Mesenteric fat pad (tissue), 1 donor: ENCODE measurements around a stretch of chr7.

- PRO-cap, result no peak
These were observed 2.9 kb upstream of the UNCX start for GRCh38 chr7:1229458-1230470.

DNA sequence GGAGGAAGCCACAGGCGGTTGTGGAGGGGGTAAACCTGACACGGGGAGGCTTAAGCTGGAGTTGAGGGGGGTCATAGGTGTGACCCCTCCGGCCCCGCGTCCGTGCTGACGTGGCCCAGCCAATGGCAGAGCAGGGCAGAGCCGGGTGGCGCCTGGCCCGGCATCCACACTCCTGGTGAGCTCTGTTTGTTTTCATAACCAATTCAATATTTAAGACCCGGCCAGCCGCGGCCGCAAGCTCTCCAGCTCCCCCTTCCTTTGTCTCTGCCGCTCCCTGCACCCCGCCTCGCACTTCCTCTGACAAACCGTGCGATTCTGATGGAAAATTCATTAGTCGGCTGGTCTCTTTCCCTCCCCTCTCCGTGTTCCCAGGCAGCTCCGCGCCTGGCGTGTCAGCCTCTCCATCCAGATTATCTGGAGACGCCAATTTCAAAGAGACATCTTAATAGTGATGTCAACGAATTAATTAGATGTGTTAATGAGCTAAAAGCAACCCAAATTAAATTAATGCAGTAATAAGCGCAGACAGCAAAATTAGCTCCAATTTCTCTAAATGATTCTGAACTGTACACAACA, 55.4 kb downstream of the MICALL2 start:
- PRO-cap, result no peak

DNA sequence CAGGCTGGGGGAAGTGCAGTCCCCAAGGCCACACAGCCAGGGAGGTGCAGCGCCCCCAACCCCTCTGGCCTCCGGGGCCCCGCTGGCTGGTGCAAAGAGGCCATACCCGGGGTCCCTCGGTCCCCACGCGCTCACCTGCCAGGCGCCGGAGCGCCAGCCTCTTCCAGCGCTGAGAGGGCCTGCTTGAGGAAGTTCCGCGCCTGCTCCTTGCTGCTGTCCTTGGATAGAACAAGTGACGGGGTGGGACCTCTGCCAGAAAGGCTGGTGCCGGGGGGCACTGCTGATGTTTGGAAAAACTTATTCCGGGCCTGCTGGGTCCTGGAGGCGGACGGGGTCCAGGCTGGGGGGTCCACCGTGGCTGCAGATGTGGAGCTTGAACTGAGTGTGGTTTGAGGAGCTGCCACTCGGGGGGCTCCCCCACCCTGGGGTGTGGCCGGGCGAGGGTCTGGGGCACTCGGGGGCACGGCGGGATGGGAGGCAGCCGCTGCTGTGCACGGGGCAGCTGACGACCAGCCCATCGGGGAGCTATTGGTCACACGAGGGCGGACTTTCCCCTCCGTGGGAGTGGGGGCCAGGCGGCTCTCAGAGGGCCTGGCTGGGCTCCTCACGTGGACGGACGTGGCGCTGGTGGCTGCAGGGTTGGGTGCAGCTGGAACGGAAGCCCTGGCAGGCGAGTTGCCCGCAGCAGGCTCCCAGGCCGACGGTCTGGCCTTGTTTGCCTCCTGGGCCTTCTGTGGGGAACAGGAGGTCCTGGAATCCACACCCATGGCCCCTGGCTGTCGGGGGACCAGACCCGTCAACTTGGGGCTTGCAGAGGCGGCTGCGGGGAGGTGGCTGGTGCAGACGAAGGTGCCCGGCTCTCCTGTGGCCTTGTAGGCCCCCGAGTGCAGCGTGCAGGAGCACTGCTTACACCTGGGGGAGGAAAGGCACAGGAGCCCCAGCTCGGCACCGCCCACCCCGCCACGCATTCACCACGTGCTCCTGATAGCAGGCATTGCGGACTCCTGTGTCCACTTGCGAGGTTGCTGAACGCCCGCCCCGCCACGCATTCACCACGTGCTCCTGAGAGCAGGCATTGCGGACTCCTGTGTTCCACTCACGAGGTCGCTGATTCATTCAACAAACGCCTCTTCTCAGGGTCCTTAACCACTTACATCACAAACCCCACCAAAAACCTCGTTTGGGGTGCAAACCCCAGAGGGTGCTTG, 14.3 kb downstream of the MICALL2 start:
- PRO-cap, result no peak

- PRO-cap, result no peak
These were observed 12.7 kb downstream of the MICALL2 start for GRCh38 chr7:1446503-1447007.

DNA sequence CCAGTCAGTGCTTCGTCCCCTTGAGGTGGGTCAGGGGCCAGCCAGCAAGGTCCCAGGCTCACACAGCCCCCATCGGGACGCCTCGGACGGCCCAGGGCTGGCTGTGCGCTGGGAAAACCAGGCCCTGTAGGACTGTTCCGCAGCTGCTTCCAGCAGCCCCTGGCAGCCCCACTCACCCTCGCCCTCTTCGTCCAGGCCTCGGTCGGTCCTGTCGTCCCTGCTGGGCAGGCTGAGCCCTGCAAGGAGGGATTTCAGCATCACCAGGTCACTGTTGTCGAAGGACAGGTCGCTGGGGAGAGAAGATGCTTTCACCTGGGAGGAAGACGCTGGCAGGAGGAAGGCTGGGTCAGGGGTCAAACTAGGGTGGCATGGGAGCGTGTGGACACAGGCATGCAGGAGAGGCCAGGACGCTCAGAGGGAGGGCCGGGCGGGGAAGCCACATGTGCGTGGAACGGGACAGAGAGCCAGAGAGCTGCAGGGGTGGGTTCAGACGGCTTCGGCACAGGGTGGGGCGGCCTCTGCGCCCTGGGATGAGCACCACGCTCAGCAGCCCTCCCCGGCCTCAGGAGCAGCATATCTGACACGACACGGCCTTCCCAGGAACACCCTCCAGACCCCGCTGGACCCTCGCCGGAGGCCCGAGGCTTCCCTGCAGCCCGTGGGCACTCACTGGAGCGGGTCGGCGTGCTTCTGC, 13.8 kb upstream of the MICALL2 start:
- PRO-cap, result no peak

DNA sequence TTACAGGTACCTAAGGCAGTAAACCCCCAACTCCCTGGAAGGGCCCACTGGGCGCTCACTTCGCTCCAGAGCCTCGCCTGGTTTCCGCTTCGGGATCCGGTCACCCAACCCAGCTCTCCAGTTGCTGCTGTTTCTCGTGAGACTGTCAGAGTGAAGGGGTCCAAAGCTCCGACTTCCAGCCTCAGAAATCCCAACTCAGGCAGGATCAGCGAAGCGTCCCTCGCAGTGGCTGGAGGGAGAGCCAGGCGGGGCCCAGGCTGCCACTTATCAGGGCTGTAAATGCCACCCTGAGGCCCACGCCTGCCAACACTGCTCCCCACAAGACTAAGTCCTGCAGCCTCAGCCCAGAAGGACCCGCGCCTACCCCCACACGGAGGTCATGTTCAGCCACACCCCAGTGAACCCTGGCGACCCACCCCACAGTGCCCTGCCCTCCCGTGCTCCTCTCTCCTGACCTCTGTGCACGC, 3.3 kb downstream of the PSMG3 start:
- PRO-cap, result no peak

- PRO-cap, result no peak
These were observed 21.7 kb upstream of the ELFN1 start for GRCh38 chr7:1648120-1648962.

DNA sequence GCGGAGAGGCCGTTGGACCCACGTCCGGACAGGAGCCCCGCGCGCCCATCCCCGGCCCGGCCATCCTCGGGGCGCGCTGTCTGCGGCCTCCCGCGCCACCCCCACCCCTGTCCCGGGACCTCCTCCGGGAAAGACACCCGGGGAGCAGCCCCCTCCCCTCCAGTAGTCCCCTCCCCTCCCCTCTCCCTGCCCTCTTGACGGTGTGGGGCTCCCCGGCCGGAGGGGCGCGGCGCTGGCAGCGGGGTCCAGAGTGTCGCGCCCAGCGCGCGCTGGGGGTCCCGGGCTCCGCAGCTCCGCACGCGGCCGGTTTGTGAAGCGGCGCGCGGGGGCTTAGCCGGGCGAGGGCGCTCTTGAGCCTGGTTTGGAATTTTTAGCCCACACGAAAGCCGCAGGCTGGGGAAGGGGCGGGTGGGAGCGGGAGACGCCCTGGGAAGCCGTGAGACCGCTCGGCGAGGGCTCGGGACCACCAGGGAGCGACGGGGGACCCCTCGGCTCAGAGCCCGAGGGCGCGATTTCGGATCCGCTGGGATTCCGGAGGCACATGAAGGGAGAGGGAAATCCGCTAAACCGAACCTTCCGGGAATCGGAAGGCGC, 5.5 kb upstream of the ELFN1 start:
- PRO-cap, result no peak

DNA sequence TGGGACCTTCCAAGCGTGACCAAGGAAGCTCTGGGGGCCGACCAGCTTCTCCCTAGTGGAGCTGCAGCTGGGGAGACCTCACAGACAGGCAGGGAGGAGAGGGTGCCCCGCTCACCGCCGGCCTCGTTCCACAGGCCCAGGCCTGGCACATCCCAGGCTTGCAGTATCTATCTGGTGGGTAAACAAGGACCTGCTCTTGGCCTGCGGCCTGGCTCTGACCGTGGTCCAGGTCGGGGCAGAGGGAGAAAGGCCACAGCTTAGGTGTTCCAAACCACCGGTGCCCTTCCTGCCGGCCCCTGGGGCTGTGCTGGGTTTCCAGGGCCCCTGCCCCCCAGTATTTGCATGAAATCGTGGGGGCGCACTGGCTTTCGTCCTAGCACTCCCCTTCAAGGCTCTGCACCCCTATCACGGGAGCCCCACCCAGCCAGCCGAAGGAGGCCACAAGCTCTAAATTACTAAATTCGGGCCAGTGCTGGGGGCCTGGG, 1.5 kb upstream of the ELFN1 start:
- PRO-cap, result no peak

GRCh38 chr7:1848121-1849007, 178.3 kb downstream of the ELFN1 start:
- PRO-cap, result no peak

- PRO-cap, result no peak
These were observed 253.3 kb downstream of the ELFN1 start for GRCh38 chr7:1923383-1923681.

GRCh38 chr7:1927750-1928311, 257.8 kb downstream of the ELFN1 start:
- PRO-cap, result no peak

DNA sequence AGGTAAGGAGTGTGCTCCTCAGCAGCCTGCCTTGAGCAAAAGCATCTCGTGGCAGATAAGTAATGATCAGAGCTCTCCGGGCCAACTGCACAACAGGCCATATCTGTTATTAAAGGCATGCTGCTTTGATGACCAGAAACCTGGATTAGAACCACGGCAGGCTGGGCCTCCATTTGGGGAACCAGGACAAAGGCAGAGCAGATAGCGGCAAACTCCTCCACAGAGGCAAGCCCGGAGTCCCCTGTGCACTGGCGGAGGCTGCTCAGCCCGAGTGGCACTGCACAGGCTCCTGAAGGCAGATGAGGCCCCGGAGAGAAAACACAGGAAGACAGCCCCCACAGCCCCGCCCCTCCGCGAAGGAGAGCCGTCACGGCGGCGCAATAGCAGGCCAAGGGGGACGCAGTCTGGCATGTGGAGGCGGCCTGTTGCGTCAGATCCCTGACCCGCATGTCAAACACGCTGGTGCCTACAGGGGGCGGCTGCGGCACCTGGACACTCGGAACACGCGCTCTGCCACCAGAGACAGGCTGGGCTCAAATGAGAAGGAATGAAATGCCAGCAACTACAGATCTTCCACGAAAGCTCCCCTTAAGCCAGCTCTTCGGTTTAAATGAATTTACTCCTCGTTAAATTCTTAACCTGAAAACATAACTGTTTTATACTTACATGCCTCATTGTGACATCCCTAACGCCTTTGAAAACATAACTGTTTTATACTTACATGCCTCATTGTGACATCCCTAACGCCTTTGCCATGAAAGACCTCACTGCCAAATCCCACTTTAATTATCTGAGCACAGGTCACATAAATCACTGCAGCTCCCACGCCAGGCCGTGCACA, 128.5 kb downstream of the MAD1L1 start:
- PRO-cap, result no peak

- PRO-cap, result no peak
These were observed 125.9 kb downstream of the MAD1L1 start for GRCh38 chr7:2106757-2107368.

DNA sequence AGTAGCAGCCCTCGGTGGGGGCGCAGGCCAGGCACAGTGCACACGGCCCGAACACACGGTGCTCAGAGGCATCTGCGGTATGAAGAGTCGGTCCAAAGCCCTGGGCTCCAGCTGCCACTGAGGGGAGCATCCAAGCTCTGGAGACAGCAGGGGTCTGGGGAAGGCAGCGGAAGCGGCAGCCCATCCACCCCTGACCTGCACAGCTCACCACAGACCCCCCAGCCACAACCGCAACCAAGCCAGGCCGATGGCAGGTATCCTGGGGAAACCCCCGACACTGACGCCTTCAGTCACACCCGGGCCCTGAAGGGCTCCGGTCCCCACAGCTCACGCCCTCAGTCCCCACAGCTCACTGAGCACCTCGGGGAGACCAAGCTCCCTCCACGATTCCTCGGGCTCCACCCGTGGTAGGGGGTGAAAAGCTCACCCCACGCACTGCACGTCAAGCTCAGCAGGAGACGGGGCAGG, 17.0 kb downstream of the NUDT1 start:
- PRO-cap, result no peak

DNA sequence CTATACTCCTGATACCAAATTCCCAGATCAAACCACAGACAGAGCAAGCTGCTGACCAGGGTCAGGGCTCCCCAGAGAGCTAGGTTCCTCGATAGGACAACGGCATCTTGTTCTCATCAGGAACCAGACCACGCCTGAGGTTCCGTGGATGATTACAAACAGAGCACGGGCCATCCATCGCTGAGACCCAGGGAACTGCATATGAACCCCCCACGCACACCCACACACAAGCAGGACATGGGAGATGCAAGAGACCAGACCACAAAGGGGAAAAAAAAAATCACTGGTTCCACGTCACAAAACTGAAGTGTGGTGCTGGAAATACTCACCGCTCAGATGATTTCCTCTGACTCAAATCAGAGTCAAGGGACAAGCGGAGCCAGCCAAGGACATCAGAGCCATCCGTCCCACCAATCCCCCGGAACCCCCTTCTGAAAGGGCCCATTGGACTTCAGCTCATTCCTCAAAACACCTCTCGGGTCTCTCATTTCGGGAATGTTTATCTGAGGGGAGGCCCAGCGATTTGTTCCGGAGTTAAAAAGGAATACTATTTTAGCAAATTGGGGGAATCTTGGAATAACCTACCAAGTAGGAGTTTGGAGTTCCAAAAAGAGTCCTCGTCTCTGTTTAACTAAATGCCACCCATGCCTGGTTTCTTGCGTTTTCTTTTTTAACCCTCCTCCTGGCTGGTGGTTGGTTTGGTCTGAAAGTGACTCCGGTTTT, 15.1 kb downstream of the SNX8 start:
- PRO-cap, result no peak

- PRO-cap, result no peak
These were observed 21.1 kb downstream of the EIF3B start for GRCh38 chr7:2375616-2376310.

GRCh38 chr7:2403732-2404721, 616 bp downstream of the CHST12 start:
- PRO-cap, result no peak

DNA sequence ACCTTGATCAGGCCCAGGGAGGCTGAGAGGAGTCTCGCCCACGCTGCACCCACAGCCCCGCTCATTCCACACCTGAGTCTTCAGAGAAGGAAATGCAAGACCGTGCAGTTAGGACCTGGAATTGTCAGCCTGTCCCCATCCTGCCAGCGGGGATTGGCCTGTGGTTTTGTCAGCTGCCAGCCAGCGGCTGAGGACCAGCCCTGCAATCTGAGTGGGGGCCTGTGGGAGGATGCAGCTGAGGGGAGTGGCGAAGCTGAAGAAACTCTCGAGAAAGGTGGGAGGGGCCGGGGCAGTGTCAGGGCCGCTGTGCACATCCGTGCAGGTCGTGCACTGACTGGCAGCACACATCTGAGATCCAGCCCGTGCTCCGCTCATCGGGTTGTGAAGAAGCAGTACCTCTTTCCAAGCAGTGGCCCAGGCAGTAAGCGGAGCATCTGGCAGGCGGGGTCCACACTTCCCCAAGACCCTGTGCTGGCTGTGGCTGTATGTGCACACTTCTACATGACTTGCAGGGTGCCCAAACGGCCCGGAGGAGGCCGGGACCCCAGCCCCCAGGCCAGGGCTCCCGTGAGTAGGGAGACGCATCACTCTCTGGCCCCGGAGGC, 10.6 kb upstream of the LFNG start:
- PRO-cap, result no peak

GRCh38 chr7:2521530-2521889, 1.9 kb downstream of the LFNG start:
- PRO-cap, result no peak